Cardiac atrium fibroblast (primary cell): Measurements from ENCODE around the gene TARBP1.

DNA sequence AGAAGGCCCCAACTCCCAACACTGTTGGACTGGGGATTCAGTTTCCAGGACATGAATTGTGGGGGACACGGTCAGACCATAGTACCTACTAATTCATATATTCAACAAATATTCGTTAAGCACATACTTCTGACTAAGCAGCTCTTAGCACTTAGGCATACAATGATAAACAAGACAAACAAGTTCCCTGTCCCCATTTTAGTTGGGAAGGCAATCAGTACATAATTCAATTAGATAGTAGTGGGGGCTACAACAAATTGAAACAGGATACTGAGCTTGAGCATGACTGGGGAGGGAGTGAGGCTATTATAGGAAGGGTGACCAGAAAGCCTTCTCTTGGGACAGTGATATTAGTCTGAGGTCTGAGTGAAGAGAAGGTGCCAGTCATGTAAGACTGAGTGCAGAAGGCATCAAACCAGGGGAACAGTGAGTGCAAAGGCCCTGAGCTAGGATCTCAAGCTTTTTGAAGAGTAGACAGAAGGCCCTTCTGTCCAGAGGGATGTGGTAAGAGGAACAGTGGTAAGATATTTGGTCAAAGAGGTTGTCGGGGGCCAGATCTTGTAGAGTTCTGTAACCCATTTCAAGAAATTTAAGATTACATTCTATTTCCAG lies 30.5 kb downstream of the KCNK1 start:
- RAMPAGE, long total RNA = no peak

GRCh38 chr1:233671197-233672178 lies 57.6 kb downstream of the KCNK1 start:
- RAMPAGE, long total RNA = no peak

GRCh38 chr1:234188164-234188860 lies 184.9 kb upstream of the COA6 start:
- RAMPAGE, long total RNA = no peak

DNA sequence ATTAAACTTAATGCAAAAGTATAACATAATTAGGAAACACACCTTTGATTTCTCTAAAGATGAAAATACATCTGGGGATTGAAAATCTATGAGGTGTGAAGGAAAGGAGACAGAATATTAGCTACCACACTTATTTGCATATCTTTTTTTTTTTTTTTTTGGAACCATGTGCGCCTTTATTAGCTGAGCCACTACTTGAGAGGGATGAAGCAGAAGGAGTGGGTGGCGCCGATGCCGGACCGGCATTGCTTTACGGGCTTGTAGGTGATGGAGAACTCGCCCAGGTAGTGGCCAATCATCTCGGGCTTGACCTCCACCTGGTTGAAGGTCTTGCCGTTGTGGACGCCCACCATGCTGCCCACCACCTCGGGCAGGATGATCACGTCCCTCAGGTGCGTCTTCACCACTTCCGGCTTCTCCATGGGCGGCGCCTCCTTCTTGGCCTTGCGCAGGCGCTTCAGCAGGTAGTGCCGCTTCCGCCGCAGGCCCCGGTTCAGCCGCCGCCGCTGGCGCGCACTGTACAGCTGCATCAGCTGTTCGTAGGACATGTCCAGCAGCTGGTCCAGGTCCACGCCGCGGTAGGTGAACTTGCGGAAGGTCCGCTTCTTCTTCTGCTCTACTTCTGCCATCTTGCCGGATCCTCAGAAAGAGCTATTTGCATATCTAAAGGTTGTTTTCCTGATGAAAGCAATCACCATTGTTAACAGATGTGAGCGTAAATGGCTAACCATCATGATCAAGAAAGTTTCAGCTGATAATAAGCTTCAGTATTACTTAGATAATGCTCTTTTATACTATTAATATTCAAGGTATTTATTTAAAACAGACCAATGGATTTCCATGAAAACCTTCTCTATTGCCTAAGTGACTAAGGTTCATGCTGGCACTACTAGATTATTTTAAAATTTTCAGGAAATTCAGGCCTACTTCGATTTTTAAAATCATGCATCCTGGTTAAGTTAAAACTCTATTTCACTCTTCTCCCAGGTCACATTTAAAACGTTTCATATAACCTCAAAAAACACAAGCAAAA lies 16.4 kb upstream of the COA6 start:
- RAMPAGE, long total RNA = no peak

DNA sequence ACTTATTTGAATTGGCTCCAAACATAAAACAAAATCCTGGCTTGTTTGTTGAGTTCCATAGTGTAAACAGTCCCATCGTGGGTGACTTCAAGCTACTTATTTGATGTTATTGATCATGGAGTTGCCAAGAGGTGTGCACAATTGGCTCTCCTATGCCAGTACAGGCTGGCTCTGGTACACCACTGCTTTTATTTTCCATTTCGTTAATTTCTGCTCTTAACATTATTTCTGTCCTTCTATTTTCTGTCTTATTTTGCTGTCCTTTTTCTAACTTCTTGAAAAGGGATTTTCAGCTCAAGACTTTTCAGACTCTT lies 1.8 kb upstream of the COA6 start:
- RAMPAGE, long total RNA = no peak

- RAMPAGE, long total RNA = no peak
These were observed 803 bp upstream of the COA6 start for GRCh38 chr1:234372466-234372839.

DNA sequence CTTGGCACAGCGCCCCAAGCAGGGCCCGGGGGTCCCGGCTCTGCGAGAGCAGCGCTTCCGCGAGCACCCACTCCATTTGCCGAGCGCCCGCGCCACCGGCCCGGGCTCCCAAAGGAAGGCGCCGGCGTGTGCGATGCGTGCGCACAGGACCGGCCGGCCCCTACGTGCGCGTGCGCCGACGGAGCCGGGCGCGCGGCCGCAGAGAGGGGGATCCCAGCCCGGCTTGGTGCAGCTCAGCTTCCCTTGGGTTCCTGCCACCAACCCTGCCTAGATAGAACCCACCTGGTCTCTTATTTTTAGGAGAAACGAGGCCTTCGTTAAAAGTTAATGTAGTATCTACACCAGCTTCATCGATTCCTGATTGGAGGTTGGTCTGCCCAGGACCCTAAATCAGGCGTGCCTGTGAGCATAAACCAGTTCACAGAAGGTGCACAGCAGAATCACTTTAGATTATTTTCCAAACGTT lies at the start of gene TARBP1:
Gene TARBP1 (minus strand): TSS at position 152 of the 466 bp plus-strand sequence.
- RAMPAGE, long total RNA = no peak

DNA sequence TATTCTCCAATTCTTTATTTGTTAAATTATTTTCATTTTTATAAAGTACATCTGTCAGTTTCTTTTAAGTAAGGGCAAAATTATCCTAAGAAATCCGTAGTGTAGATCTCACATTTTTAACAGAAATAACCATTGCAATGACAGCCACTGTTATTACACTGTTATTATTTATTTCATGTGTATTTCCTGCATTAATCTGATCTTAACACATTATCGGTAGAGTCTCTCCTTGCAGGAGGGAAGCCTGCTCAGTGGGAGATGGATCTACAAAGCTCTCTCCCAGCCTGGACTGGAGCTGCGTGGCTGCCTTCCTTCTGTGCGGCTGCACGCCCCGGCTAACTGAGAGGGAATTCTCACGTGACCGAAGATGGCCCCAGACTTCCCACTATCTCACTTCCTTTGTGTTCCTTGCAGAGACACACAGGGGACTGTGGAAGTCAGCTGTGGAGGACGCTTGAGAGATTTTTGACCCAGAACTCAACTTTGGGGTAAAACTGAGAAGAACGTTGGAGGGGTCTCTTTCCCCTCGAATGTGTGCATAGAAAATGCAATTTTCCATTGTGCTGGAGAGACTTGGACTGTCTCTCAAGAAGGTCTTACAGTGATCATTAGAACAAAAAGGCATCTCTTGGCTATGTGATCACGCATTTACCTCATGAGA lies 49.1 kb upstream of the TARBP1 start:
- RAMPAGE, long total RNA = no peak

DNA sequence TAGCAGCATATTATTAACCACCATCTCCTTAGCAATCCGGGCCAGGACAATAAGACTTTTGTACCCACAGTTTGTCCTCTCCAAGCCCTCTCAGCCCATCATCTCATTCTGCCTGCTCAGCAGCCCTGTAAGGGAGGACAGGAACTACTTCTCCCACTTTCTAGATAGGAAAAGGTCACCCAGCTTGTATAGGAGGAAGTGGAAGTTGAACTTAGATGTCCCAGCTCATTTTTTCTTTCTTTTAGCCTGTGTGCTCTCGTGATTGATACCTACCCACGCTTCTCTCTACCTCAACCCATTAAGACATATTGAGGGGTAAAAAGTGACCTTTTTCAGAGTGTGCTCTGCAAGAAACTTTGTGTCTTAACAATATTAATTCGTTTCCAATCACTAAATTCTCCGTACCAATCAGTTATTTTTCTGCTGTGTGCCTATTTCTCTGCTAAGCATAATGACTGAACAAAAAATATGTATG lies 49.6 kb upstream of the TARBP1 start:
- RAMPAGE, long total RNA = no peak

GRCh38 chr1:234530750-234531458 lies 51.9 kb upstream of the TARBP1 start:
- RAMPAGE, long total RNA = no peak

DNA sequence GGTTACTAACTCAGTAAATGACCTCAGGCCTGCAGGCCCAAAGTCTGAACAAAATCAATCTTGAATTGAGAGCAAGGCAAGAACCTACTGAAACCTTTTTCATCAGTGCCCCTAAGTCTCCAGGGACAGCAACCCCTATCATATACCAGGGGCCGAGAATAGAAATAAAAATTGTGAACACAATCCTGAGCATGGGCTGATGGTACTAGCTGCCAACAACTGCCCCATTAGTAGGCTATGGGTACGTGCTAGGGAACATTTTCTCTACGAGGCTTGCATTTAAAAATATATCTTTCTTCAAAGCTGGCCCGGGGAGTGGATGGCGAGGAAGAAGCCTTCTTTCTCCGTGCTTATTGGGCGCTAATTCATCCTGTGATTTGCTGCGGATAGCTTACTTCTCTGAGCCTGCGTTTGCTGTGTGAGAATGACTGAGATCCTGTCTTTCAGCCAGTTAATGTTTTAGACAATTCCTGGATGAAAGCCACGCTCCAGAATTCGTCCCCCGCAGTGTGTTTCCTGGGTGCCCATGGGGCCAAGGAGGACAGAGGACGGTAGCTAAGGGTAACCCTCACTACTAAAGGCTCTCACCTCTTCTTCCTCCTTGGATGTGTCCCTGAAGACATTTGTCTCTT lies 57.7 kb upstream of the TARBP1 start:
- RAMPAGE, long total RNA = no peak

DNA sequence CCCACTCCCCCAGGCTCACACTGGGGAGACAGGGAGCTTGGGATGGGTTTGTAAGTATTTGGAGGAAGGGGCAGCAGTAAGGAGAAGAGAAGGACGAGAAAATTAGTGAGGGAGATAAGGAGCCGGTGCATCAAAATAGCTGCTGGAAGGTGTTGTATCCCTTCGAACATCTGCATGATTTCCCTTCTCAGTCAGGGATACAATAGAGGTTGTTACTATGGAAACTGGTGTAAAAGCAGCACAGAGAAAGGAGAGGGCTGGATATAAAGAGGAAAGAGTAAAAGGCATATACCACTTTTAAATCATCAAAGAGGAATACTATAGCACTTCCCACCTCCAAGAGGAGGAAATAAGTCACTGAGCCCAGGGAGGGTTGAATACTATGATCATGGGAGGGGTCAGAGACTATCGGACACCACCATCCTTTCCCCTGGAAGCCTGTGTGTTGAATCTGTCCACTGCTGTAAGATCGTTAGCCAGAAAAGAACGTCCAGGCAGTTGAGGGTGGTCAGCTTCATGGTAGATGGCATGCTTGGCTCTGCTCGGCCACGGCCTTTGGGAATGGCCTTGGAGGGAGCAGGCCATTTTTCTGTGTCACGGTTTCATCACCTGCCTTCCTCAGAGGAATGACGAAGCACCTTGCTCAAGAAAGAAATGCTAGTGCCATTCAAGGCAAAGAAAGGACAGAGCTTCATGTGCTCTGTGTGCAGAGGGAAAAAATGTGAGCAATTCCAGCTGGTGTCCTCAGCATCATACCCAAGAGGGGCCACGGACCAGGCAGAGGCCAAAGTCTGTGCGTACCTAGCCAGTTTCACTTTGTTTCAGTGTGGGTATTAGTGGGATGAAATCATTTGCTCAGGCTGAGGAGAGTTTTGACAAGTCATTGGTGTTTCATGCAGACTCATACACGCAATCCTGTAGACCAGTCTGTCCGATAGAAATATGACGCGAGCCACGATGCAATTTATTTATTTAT lies 64.2 kb downstream of the IRF2BP2 start:
- RAMPAGE, long total RNA = no peak

- RAMPAGE, long total RNA = no peak
These were observed 27.4 kb downstream of the IRF2BP2 start for GRCh38 chr1:234582643-234583001.

DNA sequence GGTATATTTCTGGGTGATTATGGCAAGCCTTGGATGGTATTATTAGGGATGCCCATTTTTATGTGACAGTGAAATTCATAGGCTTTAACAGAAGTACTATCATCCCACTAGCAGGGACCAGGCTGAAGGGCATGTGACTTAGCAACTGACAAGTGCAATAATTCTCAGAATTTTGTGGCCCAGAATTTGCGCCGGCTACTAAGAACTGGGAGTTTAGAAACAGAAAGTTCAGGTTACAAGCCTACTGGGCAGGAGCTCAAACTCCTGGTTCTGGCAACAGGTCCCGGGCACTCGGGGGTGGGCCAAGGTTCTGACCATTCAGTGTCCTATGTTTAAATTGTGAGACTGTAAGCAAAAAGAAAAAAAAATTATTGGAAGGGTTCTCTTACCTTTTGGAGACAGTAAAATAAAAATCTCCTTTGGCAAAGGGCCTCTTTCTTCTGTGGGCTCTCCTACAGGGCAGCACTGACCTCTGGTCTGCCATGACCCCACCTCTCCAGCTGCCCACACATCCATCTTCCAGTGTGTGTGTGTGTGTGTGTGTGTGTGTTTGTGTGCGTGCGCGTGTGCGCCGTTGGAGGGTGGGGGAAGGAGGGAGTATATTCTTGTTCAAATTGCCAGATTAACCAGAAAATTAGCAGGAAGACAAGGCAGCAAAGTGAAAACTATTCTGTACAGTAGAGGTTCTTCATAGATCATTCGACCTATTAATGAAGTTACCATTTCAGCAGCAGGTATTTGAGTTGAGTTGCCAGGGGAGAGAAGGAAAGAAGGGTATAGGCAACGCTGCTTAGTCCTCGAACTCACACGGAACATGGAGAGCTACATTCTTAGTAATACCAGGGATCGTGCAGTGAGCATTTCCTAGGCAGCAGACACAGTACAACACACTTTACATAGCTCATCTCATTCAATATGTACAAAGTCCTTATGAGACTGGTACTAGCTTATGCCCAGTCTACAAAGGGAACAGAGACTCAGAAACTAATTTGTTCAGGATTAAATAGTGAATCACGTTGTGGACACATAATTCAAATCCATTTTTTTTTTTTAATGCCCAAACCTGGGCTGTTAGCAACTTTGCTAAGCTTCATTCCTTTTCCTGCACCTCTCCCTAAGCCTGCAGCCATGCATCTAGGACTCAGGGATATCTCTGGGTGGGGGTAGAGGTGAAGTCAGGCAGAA lies 25.9 kb downstream of the IRF2BP2 start:
- RAMPAGE, long total RNA = no peak

DNA sequence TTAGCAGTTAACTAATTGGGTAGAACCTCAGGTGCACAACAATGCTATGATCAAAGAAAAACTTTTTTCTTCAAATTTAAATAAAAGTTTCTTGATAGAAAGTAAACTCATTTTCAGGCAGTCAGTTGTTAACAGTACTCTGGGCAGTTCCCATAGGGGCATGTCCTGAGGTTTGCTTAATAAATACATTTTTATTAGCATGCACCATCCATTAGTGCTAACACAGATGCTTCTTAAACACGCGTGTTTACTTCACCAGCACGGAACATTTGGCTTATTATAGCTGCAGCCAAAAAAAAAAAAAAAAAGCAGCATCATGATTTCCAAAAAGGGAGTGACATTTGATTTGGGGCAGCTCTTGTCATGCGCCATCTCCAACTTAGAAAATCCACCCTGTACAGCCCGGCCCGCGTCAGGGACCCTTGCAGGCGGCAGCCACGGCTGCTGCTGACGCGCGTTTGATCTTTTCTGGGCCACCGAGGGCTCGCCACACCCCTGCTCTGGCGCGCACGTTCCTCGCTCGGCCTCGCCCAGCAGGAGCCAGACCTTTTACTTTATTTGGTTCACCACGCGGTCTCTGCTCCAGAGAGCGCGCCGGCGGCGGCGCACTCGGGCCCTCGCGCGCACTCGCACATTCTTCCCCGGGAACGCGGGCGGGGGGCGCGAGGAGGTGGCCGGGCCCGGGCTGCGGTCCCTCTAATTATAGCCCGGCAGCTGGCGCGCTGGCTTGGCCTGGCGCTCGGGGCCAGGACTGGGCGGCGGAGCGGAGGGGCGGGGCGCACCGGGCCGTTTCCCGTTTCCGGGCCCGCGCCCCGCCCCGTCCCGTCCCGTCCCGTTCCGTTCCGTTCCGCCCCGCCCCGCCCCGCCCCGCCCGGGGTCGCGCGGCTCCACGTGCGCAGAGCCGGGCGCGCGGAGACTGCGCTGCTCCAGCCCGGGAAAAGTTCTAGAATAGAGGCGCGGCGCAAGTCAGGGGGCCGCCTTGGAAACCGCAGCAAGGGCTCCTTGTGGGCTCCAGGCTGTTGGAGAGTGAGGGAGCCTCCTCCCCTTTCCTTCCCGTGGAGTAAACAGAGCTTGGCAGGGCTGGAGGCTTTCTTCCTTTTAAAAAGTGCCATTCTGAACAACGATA lies 10.2 kb downstream of the IRF2BP2 start:
- RAMPAGE, long total RNA = no peak

DNA sequence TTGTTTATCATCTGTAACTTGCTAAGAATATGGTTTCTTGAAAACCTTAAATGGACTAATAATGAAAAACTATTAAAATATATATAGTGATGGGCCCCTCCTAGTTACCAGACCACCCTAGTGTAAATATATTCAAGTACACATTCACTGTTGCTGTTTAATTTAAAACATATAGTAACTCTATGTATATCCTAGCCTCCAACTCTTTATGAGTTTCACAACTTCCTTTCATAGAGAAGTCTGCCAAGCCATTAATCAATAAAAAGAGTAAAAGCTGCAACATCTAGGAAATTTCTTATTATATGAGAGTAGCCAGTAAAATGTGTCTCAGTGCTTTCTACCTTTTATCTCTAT lies 6.6 kb downstream of the IRF2BP2 start:
- RAMPAGE, long total RNA = no peak

- RAMPAGE, long total RNA = no peak
These were observed 1.2 kb downstream of the IRF2BP2 start for GRCh38 chr1:234608889-234609065.

GRCh38 chr1:234609066-234609568 lies 861 bp downstream of the IRF2BP2 start:
- RAMPAGE, long total RNA = no peak

- RAMPAGE, long total RNA = no peak
These were observed 6.5 kb upstream of the IRF2BP2 start for GRCh38 chr1:234616389-234617000.

GRCh38 chr1:234658112-234658700 lies 48.2 kb upstream of the IRF2BP2 start:
- RAMPAGE, long total RNA = no peak